ENCODE measurements around the genes TRIM27 and OR12D3.

GRCh38 chr6:28807636-28808321 is 116.0 kb downstream of the TRIM27 start:
- PRO-cap, result no peak

DNA sequence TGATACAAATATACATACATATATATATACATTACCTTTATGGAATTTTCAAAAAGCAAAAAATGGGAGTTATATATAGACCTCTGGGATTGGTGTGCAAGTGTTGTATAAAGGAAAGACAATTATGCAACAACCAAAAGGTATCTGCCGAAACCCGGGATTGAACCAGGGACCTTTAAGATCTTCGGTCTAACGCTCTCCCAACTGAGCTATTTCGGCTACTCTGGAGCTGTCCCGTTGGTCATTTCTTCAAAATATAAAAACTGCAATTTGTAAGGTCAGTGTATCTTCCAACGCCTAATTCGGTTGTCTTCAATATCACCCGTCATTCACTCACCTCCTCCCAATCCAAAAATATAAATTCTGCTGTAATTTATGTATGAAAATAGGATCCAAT is 100.6 kb downstream of the TRIM27 start:
- PRO-cap, result no peak

GRCh38 chr6:28838093-28838456 is 85.7 kb downstream of the TRIM27 start:
- PRO-cap, result no peak

DNA sequence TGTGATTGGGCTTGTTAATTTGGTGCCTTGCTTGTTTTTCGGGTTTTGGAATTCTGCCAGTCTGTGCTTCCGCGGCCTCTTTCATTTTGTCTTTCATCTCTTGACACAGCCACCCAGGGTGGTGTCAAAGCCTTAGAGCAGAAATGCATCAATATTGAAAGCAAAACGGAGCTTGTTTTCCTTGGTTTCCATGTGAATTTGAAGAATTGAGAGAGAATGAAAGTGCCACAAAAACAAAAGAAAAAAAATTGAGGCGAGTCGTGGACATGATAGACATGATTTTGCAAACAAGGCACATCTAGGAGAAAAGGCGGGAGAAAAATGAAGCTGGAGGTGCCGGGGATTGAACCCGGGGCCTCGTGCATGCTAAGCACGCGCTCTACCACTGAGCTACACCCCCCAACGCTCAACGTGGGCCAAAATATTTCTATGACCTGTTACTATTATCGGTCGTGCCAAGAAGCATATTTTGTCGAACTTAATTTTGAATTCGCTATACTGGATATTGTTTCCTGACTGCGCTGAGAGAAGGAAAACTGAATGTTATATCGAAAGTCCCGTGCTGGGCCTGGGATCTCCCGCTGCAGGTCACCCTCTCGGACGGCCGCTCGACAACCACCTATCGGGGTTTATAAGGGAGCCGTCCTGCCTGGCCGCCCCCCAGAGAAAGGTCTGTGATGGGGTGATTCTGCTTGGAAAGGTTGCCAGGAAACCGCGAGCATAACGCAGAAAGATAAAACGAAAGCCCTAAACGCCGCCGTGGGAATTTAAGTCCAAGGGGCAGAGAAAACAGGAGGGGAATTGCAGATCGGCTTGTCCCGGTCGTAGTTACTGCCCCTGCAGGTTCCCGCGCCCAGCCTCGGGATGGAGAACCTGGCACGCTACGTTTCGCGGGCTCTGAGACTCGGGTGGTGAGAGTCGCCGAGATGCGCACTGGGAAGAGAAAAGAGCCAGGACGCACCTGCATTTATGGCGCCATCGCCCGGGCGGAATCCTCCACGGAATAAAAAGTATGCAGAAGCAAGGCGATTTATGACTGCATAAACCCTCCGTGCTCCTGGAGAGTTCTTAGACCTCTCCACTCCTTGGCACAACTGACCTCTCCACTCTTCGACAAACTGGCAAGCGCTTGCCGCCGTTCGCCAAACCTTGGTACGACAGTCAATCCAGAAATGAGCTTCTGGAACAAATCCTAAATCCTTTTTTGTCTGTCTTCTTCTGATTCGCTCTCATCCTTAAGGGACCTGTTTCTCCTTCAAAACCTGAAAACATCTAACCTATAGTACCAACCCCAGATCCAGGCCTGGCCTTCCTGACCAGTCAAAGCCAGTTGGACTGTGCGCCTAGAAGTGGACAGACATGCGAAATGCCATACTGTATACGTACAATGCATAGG is 59.9 kb downstream of the TRIM27 start:
- PRO-cap, result unidirectional peak, minus-strand start at position 404 of the sequence

DNA sequence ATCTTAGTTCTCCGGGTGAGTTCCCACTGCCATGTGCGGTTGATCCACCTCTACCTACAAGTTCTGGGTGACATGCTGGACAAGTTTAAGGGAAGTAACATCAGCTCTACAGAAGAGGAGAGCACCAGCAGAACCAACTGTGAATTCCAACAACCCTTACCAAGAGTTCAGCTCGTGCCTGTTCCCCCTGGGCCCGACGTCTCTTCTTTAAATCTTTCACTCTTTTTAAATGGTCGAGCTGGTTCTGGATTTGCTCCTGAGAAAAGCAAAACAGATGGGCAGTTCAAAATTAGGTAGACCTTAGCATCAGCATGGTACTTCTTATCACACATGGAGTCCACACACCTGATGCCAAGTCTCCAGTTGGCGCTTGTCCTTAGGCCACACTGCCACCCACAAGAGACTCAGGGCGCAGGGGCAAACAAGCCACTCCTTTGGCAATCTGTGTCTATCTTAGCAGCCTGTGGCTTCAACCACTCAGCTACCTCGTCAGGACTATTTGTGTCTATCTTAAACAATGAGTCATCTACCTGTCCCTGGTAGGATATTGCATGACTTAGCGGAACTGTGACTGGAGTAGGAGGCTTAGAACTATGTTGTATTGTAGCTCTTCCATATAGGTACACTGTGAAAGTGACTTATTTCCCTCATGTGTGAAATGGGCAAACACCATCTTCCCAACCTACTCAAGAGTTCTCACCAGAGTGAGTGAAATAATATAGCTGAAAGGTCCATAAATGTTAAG is 1.9 kb downstream of the TRIM27 start:
- PRO-cap, result no peak

GRCh38 chr6:28922477-28922642 is 1.4 kb downstream of the TRIM27 start:
- PRO-cap, result no peak

DNA sequence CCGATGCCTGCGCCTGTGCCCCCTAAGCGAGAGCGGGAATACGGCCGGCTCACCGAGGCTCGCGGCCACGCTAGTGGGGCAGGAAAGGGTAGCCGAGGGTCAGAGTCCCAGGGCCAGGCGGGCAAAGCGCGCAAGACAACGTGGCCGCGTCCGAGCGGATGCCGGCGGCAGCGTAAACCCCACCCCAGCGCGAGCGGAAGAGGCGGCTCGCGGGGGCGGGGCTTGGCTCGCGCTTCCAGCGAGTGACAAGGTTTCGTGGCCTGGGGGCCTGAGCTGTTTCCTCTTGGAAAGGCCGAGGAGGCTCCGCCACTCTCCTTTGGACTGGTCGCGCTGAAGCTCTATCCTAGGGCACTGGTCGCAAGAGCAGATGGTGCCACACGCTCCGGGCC is at the start of gene TRIM27:
Gene TRIM27 (minus strand): TSS at position 174 of the 389 bp plus-strand sequence.
- PRO-cap, result bidirectional peak, plus-strand start at position 309 of the sequence, minus-strand start at position 174 of the sequence

DNA sequence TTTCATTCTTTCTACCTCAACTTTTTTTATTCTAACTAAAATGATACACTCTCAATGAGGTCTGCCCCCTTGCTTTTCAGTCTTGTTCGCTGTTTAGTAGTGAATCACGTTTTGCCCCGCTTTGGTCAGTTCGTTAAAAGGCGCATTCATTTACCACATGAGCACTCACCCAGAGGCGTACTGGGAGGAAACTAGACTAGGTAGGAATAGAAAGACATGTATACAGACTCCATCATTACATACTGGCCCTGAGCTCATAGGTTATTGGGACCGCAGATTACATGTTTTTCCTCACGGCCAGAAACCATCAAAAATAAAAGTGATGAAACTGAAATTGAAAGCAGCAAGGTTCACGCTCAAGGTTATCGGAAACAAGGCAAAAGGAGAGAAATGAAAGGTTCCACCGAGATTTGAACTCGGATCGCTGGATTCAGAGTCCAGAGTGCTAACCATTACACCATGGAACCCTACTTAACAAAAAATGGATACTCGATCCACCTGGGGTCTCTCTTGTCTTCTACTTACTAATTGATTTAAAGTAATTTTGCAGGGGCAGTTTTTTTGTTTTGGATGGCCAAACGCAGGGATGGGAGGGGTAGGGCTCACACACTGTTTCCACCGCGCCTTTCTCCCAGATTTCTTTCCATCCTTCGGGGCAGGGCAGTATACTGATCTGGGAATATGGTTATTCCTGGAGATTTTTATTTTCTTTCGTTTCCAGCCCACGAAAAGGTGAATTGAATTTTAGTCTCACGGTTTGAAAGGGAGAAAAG is 17.6 kb upstream of the TRIM27 start:
- PRO-cap, result no peak

DNA sequence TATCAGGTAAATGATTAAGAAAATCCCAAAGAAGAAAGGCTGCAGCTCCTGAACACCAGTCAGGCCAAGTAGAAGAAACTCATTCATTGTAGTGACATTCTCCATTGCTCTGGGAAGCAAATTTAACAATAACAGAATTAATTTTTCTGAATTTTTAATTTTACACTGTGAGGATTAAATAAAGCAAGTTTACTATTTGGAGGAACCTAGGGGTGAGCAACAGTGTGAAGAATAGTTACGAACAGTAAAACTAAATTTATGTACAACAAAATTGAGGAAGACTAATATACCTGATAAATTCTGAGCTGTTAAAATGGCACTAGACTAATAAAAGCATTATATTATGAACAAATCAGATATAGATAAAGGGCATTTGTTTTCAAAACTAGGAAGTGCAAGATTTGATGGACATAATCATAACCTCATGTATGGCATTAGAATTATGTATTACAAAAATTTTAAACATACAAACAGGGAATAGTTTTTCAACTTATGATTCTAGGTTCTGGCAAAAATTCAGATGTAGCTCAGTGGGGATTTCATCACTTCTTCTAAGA is at the start of gene OR12D3:
Gene OR12D3 (minus strand): TSS at position 109 of the 557 bp plus-strand sequence.
- PRO-cap, result no peak

GRCh38 chr6:29631960-29632712 is 847 bp downstream of the GABBR1 start:
- PRO-cap, result bidirectional peak, plus-strand start at chr6:29632637, minus-strand start at chr6:29632482

DNA sequence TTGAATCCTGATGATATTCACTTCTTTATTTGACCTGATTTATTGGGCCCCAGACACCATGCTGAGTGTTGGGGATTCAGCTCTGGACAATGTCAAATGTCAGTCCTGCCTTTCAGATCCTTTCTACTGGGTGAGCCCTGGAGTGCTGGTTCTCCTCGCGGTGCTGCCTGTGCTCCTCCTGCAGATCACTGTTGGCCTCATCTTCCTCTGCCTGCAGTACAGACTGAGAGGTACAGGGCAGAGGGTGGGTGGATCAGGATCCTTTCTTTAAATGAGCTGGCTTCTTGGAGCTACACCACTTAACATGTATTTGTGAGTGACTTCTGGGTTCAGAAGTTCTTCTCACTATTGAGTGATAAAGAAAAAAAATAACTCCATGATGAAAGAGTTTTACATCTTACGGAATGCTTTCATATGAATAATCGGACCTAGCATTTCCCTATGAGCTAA is 9.2 kb downstream of the MOG start:
- PRO-cap, result no peak

- PRO-cap, result no peak
Measured at GRCh38 chr6:29677062-29677864, 3.7 kb downstream of the ZFP57 start.

- PRO-cap, result no peak
Measured at GRCh38 chr6:29721391-29721841, 1.8 kb upstream of the HLA-F start.

DNA sequence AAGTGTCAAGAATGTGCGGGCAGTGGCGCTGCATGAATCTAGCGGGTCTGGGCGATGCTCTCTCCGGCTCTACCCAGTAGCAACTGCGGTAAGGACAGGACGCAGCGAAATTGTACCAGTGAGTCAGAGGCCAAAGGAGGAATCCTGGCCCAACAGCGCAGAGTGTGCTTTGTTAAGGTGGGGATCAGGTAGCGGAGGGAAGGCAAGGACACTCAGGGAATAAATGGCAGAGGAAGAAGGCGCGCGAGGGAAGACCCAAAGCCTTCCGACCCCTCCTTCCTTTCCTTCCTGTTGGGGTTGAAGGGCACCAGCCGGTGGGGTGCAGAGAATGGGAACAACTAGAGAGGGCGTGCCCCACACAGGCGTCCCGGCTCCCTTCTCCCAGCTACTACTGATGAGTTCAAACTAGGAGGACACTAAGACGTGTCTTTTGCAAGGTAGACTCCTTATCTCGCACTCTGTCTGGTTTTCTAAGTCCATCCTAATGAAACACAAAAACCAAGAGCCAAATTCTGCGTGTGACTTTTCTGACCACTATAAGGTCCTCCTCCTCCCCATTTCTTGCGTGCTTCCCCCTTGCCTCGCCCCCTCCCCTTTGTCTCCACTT is 32.3 kb downstream of the HLA-F start:
- PRO-cap, result no peak

- PRO-cap, result no peak
Measured at GRCh38 chr6:29827995-29829027, 686 bp downstream of the HLA-G start.

- PRO-cap, result bidirectional peak, plus-strand start at chr6:29887730, minus-strand start at chr6:29887590; bidirectional peak, plus-strand start at chr6:29888166, minus-strand start at chr6:29888081
Measured at GRCh38 chr6:29887106-29888302, 54.8 kb upstream of the HLA-A start.

- PRO-cap, result bidirectional peak, plus-strand start at chr6:29927276, minus-strand start at chr6:29927080
Measured at GRCh38 chr6:29927000-29927524, 15.3 kb upstream of the HLA-A start.

DNA sequence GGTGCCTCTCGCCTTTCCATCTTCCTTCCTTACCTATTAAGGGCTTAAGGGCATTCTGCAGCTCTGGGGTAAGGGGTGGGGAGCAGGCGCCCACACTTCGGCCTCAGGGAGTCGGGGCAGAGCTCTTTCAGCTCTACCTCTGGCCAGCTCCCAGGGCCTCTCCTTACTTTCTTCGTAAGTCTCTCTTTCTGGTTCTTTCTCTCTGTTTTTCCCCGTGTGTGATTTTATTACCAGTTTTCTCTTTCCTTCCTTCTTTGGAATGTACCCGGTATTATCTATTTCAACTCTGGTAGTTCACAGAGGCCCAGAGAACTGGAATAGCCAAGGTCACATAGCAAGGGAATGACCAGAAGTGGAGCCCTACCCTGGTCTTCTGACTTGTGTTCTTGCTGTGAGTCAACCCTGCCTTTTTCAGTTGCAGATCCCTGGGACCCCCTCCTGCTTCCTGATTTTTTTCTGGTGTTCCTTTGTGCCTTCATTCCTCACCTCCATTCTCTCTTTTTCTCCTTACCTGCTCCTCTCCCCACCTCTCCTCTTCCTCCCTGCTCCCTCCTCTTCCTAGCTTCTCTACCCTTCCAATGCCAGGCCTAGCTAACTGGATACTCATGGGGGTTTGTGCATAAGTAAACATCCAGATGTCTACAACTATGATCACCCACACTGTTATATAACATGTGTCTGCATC is 789 bp upstream of the RNF39 start:
- PRO-cap, result no peak

DNA sequence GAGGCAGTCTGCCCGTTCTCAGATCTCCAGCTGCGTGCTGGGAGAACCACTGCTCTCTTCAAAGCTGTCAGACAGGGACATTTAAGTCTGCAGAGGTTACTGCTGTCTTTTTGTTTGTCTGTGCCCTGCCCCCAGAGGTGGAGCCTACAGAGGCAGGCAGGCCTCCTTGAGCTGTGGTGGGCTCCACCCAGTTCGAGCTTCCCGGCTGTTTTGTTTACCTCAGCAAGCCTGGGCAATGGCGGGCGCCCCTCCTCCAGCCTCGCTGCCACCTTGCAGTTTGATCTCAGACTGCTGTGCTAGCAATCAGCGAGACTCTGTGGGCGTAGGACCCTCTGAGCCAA is 10.3 kb upstream of the RNF39 start:
- PRO-cap, result no peak

- PRO-cap, result bidirectional peak, plus-strand start at chr6:30102241, minus-strand start at chr6:30102089
Measured at GRCh38 chr6:30101949-30102819, 10.7 kb downstream of the TRIM31 start.